Endometrial microvascular endothelial cells (primary cell): ENCODE measurements around a stretch of chr6.

DNA sequence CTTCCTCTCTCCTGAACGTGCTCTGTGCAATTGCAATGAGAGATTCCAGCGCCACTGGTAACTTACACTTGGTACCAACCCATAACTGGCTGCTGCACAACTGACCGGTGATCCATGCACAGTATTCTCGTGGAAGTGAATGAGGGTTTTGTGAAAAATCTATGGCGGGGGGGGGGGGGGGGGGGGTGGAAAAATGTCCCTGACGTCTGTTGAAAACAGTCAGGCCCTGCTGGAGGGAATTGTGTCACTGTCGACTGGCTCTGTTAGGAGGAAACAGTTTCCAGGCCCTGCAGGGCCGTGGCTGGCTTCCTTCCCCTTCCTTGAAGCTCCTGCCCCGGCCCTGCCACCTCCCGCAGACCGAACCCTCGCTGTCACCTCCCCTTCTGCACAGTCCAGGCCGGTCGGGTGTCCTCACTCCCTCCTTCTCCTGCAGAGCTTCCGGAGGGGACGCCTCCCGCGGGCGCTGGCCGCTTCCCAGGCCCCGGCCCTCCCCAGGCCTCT, 265.7 kb upstream of the QKI start:
- RAMPAGE, long total RNA = no peak

DNA sequence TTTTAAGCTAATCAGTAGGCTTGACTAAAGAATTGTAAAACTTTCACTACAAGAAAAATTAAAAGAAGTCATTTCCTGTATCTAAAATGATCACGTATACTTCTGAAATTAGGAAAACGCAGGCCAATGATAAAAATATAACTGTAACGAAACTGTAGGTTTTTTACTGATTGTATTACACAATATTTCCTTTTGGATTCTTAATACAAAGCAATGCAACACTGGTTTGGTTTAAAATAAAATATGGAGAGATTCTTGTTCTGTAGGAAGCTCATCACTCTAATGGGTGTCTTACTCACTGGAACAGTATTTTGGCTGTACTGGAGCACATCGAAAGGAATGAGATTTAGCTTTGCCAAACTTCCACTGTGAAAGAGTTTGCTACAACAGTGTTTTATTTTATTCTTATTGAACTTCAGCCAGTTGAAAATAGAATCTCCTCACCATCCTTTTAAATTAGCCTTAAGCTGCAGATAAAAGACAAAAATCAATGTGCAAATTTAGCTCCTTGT, 230.8 kb upstream of the QKI start:
- RAMPAGE, long total RNA = no peak

GRCh38 chr6:163191358-163192401, 222.8 kb upstream of the QKI start:
- RAMPAGE, long total RNA = no peak

DNA sequence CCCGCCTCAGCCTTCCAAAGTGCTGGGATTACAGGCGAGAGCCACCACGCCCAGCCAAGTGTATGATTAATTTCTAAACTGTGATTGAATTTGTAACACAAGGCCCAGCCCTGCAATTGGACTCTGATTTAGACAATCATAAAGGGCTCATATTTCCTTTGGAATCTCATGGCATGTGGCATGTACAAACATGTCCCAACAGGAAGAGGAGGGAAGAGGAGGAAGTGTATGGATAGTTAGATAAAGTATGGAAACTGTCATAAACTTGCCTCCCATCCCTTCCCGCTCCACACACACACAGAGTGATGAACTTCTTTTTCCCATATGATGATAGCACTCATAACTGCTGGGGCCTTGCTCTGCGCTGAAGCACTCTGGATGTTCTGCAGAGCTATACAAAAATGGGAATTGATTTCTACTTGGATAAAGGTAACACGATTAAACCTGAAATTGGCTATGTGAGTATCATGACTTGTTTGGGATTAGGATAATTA, 27.1 kb upstream of the QKI start:
- RAMPAGE, long total RNA = no peak

GRCh38 chr6:163398695-163399187, 15.8 kb upstream of the QKI start:
- RAMPAGE, long total RNA = no peak

- RAMPAGE, long total RNA = no peak
Observed at GRCh38 chr6:163403586-163404000, 10.9 kb upstream of the QKI start.

GRCh38 chr6:163416291-163417123, 2.0 kb downstream of the QKI start:
- RAMPAGE, long total RNA = no peak

DNA sequence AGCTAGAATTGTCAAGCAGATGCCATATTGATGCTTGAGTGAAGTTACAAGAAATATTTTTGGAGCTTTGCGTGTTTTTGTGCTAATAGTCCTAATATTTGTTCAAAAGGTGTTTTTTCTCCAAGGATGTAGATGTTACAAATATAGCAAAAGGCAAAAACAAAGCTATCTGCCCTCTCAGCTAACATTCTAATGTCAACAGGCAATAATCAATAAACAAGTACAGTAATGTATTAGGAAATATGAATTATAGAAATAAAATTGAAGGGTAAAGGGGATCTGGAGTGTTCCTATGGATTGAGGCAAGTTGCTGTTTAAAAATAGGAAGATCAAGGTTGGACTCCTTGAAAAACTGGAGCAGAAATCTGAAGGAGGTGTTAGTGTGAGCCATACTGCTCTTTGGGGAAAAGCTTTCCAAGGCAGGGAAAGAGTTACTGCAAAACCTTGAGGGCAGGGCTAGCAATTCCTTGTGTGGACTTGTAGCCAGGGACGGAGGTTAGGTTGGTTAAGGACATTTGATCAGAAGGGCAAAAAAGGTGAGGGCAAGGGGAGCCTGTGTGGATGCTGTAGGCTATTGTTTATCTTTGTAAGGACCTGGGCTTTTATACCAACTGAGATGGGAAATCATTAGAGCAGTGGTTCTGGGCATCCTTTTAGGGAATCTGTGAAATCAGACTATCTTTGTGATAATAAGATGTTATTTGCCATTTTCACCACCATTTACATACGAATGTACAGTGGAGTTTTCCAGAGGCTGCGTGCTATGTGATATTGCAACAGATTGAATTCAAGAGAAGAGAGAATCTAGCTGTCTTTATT, 27.0 kb downstream of the QKI start:
- RAMPAGE, long total RNA = no peak

DNA sequence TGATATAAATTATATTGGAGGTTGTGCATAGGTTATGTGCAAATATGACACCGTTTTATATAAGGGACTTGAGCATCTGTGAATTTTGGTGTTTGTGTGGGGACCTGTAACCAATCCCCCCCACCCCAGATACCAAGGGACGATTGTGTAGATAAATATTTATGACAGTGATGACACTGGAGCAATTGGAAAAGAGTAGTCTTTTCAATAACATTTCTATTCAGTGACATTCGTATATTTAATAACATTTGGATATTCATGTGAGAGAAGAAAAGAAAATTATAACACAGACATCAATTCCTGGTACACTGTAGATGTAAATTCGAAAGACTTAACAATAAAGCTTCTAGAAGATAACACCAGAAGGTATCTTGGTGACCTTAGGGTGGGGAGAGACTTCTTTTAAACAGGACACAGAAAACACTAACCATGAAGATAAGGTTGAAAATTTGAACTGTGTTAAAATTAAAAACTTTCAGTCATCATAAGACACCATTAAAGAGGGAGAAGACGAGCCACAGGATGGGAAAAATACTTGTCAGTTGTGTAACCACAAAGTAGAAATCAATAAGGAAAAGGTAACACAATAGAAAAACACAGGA, 61.0 kb downstream of the QKI start:
- RAMPAGE, long total RNA = no peak

- RAMPAGE, long total RNA = no peak
Observed at GRCh38 chr6:163500101-163500527, 85.6 kb downstream of the QKI start.

DNA sequence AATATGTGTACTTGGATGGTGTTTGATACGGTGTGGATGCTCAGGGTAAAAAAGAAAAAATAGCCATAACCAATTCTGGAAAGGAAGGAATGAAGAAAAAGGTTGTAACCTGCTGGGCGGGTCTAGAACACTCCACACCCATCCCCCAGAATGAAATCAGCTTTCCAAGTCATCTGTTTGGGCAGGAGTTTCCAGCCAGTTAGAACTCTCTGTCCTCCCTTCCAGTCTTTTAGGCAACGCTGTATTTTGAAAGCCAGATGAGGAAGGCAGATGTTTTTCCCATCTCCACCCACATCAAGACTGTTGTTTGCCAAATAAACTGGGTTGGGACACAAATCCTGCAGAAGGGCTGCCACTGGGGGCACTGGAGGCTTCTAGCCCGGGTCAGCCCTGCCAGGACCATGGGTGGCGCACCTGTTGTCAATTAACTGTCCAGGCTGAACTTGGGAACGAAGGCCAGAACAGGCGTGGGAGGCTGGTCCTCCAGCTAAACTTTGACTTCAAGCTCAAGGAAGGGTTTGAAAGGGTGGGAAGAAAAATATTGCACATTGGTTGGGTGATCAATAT, 297.1 kb downstream of the QKI start:
- RAMPAGE, long total RNA = no peak

DNA sequence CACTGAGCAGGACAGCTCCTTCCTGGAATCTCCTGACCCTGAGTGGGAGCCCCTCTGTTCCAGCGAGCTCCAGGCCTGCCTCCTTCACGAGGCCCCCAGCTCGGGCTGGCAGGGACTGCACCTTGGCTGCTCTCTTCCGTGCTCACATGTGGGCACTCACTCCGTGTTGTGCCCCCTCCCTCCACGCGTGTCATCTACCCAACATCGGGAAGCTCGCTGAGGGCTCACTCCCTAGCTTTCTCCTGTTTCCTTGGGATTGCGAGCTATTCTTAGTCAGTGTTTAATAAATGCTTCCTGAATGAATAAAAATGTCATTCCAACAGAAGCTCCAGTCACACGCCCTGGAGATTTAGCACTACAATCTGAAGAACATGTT, 545.1 kb downstream of the QKI start:
- RAMPAGE, long total RNA = no peak

DNA sequence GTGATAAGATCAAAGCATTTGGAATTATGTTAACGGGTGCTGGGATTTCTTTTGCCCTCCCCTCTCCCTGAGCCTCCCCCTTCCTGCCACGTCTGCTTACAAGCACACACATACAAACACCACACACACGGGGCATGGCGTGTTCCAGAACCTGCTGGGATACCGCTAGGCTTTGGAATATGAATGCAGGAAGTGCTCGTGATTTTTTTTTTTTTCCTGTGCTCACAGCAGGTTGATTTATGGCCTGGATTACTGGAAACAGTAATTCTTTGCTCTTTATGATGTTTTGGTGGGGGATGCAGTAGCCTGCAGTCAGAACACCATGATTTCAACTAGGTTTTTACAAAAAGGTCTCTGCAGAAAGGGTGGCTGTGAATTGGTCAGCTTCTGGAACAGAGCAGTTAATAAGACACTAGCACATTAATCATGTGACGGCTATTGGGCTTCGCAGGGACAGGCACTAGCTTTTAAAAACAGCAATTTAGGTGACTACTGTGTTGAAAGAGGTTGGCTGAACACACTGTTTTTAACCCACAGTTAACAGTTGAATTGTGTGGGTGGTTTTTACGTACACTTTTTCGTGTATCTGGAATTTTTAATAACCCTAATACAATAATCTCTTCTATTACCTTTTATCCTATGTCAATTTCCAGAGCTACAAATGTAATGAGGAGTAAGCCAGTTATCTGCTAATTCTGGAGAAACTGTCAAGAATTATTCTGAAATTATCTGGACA, 551.5 kb downstream of the QKI start:
- RAMPAGE, long total RNA = no peak

GRCh38 chr6:164098881-164100120, 684.8 kb downstream of the QKI start:
- RAMPAGE, long total RNA = no peak

DNA sequence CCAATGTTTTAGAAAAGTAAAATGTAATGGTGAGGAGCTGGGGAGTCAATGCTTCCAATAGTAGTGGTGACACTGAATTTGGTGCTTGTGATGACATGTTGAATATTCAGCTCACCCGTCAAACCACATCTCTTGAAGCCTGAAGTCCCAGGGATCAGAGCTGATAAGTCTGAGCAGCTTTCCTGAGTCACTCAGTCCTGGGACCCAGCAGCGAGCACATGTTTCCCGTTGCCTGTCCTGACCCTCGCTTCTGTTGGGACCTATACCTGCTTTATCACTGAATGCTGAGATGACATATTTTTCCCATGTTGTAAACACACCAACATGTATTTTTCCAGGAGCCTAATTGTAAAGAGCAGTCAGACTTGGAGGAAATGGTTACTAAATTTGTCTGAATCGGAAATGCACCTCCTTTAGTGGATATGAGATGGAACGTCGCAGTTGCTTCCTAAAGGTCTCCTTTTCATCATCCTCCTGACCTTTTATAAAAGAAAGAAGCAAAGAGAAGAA, 693.6 kb downstream of the QKI start:
- RAMPAGE, long total RNA = no peak

DNA sequence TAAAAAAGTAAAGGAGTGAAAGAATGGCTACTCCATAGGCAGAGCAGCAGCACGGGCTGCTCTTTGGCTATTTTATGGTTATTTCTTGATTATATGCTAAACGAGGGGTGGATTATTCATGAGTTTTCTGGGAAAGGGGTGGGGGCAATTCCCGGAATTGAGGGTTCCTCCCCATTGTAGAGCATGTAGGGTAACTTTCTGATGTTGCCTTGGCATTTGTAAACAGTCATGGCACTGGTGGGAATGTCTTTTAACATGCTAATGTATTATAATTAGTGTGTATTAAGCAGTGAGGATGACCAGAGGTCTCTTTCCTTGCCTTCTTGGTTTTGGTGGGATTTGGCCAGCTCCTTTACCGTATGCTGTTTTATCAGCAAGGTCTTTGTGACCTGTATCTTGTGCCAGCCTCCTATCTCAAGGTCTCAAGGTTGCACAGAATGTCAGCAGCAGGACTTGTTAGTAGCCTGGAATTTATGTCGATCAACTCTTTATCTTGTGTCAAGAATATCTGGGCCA, 931.4 kb downstream of the QKI start:
- RAMPAGE, long total RNA = no peak

DNA sequence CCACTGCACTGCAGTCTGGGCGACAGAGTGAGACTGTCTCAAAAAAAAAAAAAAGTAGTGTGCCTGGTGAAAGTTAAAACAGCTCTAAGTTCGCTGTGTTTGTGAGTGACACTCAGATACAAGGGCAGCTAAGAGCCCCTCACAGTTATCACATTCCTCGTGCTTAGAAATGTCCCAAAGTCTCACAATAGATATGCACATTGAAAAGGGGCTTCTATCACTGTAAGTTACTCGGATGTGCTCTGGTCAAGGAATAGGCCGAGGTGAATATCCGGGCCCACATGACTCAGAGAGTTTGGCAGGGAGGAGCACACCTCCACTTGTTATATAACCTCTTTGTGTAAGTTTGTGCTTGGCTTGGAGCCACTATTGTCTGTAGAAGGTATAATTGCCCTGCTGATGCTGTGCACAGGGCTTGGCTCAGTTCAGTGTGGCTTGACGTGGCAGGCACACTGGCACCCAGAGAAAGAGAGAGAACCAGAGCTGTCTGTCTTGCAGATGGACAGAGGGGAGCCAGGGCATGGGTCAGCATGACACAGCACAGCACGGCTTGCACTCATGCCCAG, 482.7 kb downstream of the C6orf118 start:
- RAMPAGE, long total RNA = no peak

DNA sequence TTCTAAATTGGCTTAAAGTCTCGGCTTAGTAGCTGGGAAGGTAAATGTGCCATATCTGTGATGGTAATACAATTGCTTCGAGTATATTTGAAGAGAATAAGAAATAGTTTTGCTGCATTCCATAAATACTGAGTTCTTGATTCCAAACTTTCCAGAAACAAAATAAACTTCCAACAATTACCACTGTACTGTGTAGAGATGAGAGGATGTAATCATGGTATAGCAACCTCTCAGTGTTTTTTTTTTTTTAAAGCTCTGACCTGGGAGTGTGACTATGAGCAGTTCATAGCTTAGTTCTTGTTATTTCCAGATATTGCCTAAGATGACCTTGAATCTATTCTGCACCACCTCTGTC, 415.6 kb downstream of the C6orf118 start:
- RAMPAGE, long total RNA = no peak

GRCh38 chr6:166286558-166287328, 21.4 kb downstream of the PRR18 start:
- RAMPAGE, long total RNA = no peak

DNA sequence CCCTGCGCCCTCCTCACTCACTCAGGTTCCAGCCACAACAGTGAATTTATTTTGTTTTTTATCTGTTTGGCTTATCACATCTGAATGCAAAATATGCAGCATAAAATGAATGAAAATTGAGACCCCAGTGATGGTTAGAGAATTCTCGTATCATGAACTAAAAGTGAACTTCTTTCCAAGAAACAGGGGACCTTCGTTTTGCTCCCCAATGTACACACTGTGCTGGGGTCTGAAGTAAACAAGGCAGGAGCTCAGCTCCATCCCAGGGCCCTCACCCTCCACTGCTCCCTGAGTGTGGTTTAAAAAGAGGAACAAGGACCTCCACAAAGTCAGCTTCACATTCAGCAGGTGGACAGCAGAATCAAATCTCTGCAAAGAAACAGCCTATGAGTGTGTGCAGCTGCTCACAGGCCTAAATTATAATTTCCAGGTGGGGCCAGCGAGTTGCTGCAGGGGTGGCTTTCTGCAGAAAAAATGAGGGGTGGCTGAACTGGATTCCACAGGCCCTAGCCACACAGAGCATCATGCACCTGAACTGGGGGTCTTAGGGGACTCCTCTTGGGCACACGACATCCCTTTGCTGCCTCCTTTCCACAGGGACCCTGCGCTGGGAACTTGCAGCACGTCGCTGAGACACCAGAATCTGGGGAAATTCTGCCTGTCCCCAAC, 1.6 kb upstream of the RAMACL start:
- RAMPAGE, long total RNA = no peak